CD14-positive monocyte (primary cell): Measurements from ENCODE around the genes EVI2A and MYO1D.

DNA sequence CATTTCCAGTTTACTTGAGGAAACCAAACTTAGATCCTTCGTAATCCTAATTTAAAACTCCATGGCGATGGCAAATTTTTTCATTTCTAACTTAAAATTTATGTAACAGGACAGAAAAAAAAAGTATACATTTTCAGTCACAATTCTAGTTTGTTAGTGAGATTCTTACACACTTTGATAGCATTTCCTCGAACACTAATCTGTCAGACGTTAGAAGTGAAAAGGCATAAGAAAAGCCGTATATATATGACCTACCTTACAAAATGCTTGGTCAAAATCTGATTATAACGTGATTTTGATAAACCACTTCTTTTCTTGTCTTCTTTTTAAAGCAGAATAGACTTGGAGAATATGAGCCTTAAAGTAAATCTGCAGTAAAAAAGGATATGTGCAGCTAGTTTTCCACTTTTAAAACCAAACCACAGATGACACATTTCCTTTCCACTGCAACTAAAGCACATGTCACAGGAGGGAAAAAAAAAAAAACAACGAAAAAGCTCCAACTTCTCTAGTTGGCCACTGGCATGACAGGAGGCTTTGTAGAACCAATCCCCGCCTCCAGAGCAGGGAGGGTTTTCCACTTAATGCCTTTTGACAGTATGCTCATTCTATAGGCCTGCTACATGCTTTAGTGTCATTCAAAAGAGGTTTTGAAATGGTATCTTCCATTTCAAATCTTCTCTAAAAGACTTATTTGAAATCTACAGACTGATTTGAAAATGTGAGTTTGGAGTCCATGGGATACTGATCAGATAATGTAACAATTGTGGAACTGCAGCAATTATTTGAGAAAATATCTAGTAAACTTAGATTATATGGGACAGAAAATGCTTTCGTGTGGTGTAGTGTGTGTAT lies at the start of gene EVI2A:
Gene EVI2A, minus strand, starts transcription at position 383 of the 855 bp plus-strand sequence.
- CAGE, long polyA plus RNA: no peak

- CAGE, long polyA plus RNA: no peak
Measured at GRCh38 chr17:31352151-31352489, 30.7 kb upstream of the EVI2A start.

DNA sequence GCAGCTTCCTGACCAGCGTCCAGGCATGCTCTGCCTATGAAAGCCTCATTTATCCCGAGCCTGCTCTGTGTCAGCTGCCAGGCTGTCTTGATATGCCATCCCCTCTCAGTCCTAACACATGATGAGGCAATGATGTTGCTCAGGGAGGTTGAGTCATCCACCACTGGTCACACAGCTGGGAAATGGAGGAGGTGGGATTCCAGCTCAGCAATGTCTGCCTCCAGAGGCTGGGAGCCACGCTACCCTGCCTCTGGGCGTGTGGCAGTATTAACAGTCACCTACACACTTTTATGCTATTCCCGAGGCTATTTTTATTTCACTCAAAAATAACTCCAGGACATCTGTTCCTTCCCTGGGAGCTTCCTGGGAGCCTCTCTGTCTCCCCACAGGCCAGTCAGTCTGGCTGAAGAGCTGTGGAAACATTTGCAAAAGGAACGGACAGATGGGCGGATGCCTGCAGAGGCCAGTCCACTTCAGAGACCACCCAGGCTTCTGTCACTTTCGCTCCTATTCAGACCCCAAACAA lies 22.6 kb downstream of the RAB11FIP4 start:
- CAGE, long polyA plus RNA: no peak

DNA sequence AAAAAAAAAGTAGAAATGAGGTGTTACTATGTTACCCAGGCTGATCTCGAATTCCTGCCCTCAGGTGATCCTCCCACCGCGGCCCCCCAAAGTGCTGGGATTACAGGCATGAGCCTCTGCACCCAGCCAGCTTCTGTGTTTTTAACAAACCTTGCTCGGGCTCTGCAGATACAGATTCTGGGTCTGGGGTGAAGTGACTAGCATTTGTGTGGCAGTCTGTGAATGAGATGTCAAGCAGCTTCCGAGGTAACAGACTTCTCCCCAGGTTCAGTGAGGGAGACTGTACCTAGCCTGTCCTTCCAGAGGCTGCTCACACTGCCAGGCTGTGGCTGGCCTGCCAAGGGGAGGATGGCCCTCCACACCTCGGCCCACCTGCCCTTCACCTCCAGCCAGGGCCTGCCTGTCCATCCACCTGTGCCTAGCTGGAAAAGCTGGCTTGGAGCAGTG lies 103.2 kb downstream of the RAB11FIP4 start:
- CAGE, long polyA plus RNA: no peak

DNA sequence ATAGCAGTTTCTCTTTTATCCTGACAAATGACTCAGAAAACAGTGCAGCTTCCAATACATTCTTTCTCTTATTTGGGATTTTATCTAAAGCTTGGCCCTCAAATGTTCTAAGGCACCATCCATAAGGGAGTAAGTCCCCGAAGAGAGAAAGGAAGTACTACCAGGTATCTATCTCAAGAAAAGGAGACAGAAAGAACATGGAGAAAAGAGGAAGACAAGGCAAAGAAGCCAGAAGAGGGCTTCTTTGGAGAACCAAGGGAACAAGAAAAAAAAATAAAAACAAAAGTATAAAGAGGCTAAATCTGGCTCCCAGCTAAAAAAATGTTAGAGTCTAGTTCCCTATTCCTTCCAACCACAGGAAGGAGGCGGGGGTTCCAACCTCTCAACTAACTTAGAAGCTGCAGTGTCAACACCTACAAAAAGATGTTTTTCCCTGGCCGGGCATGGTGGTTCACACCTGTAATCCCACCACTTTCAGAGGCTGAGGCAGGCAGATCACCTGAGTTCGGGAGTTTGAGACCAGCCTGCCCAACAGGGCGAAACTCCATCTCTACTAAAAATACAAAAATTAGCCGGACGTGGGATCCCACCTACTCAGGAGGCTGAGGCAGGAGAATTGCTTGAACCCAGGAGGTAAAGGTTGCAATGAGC lies 13.4 kb downstream of the UTP6 start:
- CAGE, long polyA plus RNA: no peak

DNA sequence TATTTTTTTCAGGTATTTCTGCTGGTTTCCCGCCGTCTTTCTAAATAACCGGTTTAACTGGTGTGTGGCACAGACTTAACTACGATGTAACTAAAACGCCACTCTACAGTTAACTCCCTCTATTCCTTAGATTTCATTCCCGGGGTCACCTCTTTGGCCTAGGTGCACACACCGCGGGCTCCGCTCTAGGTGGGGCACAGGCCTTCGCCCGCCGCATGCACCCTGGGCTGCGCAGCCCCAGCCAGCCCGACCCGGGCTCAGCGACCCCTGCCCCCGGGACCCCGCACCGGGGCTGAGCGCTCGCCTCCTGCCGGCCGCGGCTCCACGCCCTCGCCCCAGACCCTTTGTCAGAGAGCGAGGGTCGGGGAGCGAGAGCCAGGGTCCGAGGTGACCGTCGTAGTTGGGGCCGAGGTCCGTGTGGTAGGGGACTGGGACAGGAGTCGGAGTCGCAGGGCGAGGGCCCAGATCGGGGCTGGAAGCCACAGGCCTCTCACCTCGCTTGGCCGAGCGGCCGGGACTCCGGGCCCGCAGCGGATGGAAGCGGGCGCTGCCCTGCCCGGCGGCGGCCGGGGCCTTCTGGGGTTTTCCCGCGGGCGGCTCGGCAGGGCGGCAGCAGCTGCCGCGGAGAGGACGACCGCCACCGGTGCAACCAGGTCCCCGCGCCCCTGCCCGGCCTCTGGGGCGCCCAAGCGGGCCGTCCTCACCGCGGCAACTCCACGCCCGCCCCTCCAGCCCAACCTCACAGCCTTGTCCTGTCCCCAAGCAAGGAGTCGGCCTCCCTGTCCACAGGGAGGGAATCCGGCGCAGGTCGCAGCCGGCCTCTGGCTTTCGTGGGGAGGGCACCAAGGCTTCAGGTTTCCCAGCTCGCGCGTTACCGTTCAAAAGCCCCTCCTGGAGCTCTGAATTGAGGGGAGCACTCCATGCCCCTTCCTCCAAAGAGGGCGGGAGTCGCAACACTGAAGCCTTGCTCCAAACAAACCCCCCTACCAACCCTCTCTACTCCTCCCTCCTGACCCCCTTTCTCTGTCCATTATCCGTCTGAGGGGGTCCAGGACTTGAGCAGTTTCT lies 15.5 kb upstream of the UTP6 start:
- CAGE, long polyA plus RNA: no peak

GRCh38 chr17:31999947-32000384 lies 7.2 kb upstream of the LRRC37B start:
- CAGE, long polyA plus RNA: no peak

DNA sequence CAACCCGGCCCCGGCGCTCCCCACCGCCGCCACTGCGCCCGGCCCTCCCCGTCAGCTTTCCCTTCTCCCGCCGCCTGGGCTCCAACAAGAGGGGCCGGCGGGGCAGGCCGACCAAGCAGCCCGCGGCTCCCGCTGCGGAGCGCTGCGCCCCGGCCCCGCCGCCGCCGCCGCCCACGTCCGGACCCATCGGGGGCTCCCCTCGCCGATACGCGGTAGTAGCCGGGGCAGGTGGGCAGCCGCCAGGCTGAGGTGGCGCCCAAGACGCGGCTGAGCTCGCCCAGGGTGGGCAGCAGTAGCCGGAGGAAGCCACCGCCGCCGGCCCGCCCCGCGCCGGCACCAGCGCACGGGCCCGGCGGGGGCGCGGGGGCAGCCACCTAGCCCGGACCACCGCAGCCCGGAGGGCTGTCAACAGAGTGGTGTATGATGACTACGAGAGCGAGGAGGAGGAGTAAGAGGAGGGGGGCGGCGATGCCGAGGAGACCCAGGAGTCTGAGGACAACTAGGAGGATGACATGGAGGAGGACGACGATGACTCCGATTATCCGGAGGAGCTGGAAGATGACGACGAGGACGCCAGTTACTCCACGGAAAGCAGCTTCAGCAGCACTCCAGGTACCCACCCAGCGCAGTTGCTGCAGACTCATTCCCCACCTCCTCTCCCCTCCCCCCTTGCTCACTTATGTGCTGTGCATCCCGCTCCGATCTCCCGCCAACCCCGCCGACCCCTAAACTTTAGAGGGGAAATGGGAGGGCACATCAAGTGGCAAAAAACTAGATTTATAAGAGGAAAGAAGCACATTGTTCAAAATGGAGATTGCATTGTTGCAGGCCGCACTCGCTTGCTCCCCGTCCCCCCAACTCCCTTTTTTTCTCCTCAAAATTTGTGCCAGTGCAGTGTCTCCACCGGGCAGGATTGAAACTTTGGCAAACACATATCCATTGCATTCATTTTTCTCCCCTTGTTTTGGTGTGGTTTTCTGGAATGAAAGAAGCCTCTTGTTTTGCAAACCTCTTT lies 645 bp downstream of the LRRC37B start:
- CAGE, long polyA plus RNA: no peak

DNA sequence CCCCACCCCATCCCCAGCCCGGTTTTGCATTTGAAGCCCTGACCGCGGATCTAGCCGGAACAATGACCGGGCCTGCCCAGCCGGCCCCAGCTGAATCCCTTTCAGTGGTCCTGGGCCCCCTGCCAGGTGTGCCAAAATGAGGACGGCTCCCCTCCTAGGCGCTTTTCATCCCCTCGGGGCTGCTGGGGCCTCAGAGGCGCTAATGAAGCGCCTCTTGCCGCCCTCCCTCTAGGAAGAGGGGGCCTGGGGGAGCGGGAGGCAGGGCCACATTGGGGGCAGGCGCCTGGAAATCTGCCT lies 57.1 kb upstream of the RHOT1 start:
- CAGE, long polyA plus RNA: no peak

GRCh38 chr17:32104155-32104641 lies 38.1 kb upstream of the RHOT1 start:
- CAGE, long polyA plus RNA: no peak

DNA sequence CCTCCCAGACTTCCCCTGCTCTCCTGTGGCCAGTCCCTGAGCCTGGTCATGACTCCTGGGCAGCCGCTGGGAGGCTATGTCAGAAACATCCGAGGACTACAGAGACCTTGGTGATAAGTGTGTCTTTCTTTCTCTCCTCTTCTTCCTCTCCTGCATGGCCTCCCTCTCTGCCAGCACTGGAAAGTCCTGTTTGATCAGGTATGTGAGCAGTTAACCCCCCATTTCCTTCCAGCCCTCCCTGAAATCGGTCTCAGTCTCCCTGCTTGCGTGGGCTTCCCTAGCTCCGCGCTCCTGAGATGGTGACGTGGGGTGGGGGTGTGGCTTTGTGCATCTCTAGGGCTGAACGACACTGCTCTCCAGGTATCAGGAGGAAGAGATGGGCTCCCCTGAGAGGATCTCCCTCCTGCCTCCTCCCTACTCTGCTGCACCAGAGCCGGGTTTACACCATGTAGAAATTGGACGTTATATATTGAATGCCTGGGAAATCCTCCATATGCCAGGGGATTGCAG lies 2.2 kb downstream of the RHBDL3 start:
- CAGE, long polyA plus RNA: no peak

- CAGE, long polyA plus RNA: no peak
Measured at GRCh38 chr17:32461576-32462290, 17.4 kb downstream of the PSMD11 start.

DNA sequence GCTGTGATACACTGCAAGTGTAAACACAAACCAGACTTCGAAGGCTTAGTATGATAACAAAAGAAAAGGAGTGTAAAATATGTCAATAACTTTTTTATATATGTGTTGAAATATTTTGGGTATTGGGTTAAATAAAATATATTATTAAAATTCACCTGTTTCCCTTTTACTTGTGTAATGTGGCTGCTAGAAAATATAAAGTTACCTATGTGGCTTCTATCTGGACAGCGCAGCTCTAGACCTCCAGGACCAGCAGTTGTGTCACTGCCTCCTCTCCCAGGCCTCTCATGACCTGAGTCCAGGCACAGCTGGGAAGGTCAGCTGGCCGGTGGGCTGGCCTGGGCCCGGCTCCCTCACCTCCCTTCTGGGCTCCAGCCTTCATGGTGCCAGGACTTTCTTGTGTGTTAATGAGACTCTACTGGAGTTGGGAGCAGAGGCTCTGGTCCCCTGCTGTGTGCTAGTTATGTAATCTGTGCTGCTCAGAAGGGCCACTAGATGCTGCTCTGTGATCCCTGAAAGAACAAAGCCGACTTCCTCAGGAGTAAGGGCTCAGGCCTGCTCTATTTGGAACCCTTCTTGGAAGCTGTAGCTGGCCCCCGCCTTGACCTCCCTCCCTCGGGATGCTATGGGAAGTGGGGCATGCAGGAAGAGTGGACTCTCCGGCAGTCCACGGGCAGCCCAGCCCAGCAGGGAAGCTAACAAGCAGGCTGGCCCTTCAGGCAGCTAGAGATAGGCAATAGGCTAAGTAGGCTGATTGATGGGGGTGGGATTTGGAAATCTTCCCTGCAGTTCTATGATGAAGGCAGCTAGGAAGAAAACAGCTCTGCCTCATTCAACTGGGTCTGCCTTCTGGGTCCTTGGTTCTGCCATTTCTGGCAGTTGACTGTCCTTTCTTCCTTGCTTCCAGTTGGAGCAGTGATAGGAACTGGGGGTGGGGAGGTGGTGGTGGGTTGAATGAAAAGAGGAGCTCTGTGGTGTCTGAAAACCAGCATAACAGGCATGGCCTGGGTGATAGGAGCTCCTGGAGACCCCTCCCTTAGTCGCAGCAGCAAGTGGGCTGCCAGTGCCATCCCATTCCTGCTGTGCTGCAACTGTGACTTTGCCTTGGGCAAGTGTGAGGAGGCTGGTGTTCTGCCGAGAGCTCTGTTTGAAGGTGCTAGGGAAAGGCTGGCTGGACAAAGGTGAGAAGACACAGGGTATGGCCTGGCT lies 3.2 kb upstream of the CDK5R1 start:
- CAGE, long polyA plus RNA: no peak

- CAGE, long polyA plus RNA: no peak
Measured at GRCh38 chr17:32780294-32781065, 96.4 kb downstream of the MYO1D start.

GRCh38 chr17:32792078-32792699 lies 84.7 kb downstream of the MYO1D start:
- CAGE, long polyA plus RNA: no peak

- CAGE, long polyA plus RNA: no peak
Measured at GRCh38 chr17:32835173-32835842, 41.6 kb downstream of the MYO1D start.

DNA sequence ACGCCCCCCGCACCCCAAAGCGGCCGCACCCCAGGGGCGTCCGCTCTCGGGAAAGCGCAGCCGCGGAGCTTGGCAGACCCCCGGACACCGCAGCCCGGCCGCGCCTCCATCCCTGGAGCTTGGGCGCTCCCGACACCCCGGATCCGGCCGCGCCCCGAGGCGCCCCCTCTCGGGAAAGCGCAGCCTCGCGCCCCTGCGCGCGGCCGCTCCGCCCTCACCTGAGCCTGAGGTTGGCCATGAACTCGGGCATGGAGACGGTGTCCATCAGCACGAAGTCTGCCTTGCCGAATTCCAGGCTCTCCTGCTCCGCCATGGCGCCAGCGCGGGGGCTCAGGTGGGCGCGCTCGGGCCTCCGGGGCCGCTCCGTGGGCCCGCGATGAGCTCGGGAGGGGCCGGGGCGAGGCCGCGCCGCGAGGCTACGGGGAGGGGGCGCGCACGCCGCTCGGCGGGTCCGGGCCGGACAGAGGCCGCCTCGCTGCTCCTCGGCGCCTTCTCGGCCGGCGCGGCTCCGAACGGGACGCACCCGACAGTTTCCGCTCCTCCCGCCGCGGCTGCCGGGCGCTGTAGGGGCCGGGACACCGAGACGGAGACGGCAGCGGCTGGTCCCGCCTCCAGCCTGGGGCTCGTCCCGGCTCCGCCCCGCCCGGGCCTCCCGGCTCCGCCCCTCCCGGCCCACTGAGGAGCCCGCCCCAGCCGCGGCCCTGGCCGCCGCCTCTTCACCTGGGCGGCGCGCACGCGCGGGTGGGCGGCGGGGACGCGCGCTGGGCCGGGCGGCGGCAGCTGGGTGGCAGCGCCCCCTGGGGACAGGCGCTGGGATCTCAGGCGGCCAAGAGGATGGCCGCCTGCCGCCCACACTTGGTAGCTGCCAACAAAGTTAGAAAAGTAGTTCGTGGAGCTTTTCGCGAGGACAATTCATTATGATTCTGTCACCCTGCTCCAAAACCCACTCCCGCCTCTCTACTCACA lies at the start of gene MYO1D:
Gene MYO1D, minus strand, starts transcription at position 565 of the 966 bp plus-strand sequence.
- CAGE, long polyA plus RNA: no peak

GRCh38 chr17:32878251-32878580 lies 1.3 kb upstream of the MYO1D start:
- CAGE, long polyA plus RNA: no peak

DNA sequence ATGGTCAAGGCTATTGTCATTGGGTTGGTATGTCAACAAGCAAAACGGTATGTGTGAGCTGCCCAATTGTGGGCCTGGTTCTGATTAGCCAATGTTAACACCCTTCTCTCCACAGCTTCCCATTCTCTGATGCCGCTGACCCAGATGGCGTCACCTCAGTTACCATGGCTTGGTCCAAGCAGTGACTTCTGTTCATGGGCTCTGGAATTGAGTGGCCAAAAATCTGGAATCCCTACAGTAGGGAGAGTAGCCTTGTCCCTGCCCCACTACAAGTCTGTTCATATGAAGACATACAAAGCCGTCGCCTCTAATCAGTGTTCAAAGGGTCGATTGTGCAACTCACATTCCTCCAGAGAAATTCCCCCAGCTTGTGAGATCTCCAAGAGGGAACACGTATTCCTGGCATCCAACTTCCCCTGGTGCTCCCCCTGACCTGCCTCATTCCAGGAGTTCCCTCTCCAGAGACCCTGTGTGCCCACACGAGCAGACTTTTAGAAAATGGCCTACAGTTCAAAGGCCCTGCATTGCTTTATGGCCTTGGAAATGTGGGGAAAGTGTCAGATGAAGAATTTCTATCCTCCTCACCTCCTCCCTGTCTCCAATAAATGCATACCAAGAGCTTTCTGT lies 15.9 kb downstream of the TMEM98 start:
- CAGE, long polyA plus RNA: no peak

- CAGE, long polyA plus RNA: no peak
Measured at GRCh38 chr17:32954499-32955069, 26.6 kb downstream of the TMEM98 start.